ENCODE measurements around a stretch of chr1.

DNA sequence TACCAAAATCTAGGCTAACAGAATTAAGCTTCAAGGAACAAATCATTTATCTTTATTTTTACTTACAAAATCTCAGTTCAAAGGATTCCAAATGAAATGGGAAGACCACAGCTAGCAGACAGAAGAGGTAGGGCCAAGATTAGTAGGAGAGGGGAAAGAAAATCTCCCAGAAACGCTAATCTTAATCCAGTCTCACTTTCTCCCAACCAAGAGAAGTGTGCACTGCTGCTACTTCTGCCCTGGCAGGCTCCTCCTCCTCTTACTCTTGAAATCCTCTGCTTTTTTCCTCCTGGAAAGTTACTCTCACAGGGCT is 4.6 kb downstream of the ZNF644 start:
- PRO-cap = no peak

- PRO-cap = bidirectional peak, plus-strand start at chr1:91021405, minus-strand start at chr1:91021270; bidirectional peak, plus-strand start at chr1:91021576, minus-strand start at chr1:91021466; bidirectional peak, plus-strand start at chr1:91021909, minus-strand start at chr1:91021798
Observed at GRCh38 chr1:91020940-91021849, 640 bp downstream of the ZNF644 start.

DNA sequence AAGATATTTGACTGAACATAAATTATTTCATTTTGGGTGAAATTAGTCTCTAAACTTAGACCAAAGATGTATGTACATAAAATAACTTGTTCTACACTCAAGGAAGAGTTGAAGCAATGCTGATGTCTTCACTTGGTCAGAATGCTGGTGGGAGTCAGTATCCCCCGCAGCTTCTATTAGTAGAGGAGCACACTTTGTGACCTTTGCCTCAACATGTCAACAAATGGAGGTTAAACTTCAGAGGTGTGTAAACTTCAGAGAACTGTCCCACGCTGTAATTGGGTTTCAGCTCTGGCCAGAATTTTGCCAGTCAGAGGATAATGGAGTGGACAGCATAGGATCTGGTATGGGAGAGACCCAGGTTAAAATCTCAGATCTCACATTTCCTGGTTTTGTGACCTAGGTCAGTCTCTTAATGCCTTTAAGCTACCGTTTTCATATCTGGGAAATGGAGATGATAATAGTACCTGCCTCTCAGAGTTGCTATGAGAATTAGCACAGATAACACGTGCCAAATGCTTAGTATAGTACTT is 107.6 kb upstream of the ZNF644 start:
- PRO-cap = no peak

DNA sequence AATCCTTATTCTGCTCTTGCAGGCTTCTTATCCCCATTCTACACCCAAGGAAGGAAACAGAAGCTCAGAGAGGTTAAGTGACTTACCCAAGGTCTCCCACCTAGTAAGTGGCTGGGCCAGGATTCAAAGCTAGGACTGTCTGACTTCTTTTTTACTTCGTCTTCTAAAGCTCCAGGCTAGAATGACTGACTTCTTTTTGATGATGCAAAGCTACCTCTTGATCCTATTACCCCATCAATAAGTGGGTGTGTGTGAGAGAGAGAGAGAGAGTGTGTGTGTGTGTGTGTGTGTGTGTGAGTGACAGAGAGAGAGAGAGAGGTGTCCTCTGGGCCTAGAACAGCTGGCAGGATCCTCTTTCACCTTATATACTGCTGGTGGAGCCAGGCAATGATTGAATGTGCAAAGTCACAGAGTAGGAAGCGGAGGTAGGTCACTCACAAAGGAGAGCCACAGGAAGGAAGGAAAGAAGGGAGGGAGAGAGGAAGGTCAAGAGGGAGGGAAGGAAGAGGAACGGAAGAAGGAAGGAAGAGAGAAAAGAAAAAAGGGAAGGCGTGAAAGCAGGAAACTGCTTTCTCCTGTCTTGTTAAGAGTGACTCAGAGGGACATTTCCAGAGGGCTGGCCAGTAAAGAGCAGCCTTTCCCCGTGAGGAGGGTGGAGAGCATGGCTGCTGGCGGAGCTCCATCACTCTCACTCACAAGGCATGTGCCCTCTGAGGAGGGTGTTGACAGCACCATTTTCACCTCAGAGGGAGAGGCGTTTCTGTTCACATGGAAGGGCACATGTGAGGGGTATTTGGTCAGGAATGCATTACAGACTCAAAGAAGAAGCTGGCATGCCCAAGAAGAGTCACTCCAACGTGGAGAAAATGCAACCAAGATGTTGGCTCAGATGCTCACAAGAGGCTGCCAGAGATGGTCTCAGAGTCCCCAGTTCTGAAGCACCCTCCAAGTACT is 69.0 kb downstream of the CDC7 start:
- PRO-cap = no peak

DNA sequence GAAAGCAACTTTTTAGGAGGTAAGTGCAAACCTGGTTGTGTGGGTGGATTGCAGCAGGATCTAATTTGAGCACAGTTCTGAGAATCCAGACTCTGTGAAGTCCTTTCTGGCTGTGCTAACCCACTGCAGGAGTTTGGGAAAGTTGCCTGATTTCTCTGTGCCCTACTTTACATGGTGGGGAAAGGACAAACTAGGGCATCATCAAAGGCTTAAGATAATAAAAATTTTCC is 91.0 kb downstream of the CDC7 start:
- PRO-cap = no peak

GRCh38 chr1:91730731-91731287 is 155.1 kb downstream of the TGFBR3 start:
- PRO-cap = no peak

DNA sequence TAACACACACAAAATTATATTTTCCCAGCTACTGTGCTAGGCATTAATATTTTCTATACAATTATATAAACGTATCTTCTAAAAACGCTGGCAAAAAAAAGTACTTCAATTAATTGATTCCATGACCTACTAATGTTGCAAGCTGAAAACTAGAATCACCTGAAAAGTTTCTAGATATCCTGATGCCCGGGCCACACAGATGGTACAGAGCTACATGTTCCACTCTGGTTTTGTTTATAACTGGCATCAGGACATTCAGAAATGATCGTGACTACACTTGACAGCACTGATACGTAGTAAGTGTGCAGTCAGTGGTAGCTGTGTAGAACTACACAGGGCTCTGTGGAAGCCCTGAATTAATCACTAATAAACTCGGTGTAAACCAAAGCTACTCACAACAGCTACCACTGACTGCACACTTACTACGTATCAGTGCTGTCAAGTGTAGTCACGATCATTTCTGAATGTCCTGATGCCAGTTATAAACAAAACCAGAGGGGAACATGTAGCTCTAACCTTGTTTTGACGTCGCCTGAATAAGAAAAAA is 149.8 kb downstream of the TGFBR3 start:
- PRO-cap = no peak

GRCh38 chr1:91736588-91737620 is 149.0 kb downstream of the TGFBR3 start:
- PRO-cap = no peak

DNA sequence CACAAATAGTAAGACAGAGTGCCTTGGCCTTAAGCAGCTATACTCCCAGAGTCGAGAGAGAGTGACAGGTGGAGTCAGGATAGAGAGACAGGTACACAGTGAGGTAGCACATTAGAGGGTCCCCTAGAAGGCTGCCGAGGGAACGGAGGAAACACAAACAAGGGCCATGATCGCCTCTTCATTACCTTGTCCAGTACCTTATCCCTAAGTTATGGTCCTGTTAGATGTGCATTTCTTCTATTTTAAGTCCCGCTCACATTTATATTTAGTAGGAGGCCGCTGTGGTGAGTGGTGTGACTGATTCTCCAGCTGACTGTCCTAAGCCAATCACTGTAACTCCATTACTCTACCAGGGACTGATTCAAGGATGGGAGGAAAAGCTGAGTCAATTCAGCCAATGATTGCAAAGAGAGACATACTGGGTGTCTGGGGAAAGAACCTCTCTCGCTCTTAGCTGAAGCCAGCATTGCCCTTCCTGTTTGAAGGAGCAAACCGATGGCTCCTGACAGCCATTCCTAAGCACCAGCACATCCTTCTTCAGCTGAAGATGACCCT is 59.8 kb downstream of the TGFBR3 start:
- PRO-cap = no peak

- PRO-cap = no peak
Observed at GRCh38 chr1:91828496-91829279, 57.3 kb downstream of the TGFBR3 start.

DNA sequence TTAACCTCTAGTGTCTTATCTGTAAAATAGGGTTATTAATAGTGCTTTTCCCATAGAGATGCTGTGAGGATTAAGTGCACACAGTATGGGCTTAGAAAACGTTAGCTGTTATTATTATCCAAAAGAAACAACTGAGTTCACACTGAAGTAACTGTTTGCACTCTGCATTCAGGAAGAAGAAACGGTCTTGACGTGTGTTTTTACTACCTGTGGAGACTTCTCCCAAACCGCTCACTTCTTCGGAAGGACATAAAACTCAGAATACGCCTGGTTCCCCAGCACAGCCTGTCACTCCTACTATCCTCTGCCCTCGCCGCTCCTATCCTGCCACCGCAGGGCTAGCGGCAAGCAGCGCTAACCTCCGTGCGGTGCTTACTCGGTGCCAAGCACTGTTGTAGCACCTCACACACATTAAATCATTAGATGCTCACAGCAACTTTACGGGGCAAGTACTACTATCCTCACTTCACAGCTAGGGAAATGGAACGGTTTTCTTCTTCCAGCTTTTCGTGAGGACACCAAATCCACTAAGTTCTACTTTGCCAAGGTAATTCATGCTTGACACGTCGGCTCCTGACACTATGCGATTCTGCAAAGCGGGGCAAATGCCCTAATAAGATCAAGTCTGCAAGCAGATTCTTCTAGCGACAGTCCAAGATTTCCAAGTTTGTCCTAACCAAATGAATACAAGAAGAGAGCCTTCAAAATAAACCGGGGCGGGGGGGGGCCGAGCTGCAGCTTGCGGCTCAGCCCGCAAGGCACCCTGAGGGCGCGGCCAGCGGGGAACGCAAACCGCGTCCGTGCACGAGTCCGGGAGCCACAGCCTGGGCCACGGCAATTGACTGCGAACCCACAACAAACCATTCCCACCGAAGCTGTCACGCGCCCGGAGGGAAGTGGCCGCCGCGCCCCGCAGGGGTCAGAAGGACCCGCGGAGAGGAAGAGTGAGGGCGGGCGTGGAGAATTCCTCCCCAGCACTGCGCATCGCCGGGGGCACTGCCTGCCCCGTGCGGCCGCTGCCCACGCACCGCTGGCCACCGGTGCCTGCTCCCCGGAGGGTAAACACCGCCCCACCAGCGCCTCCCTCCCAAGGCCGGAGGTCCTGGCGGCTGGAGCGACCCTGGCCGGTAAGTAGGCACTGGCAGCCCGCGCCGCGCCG is 927 bp downstream of the TGFBR3 start:
- PRO-cap = unidirectional peak, plus-strand start at position 922 of the sequence

GRCh38 chr1:92588385-92589166 is 101.9 kb upstream of the GFI1 start:
- PRO-cap = no peak

GRCh38 chr1:92857730-92858176 is 25.9 kb downstream of the RPL5 start:
- PRO-cap = no peak

- PRO-cap = no peak
Observed at GRCh38 chr1:92950477-92950824, 10.8 kb downstream of the DIPK1A start.

GRCh38 chr1:92960208-92960998 is 859 bp downstream of the DIPK1A start:
- PRO-cap = no peak

GRCh38 chr1:93120375-93120948 is 41.4 kb downstream of the MTF2 start:
- PRO-cap = no peak

DNA sequence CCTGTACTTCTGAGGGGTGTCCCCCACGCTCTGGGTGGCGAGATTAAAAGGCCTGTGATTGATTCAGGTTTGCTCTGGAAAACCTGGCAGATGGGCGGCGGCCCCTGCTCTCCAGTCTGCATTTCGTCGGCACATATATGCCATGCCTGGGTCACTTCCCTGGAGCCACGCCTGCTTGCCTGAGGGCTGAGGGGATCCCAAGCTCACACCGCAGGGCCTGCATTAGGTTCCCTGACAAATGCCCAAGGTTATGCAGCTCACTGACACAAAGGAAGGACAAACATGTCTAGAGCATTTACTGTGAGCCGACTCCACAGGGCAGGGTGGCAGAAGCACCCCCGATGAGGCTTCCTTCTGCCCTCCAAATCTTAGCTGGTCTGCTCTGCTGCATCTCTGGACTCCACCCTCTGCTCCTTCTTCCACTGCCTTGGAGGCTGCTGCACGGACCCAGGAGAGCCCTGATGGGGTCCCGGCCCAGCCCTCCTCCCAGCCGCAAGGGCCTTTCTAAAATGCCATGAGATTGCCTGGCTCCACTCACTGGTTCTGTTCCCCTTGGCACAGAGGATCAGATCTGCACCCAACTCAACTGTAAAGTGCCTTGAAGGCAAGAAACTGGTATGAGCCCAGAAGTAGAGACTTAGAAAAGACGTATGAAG is 103.8 kb downstream of the BCAR3 start:
- PRO-cap = no peak

- PRO-cap = no peak
Observed at GRCh38 chr1:93582826-93583605, 98.6 kb downstream of the BCAR3 start.

DNA sequence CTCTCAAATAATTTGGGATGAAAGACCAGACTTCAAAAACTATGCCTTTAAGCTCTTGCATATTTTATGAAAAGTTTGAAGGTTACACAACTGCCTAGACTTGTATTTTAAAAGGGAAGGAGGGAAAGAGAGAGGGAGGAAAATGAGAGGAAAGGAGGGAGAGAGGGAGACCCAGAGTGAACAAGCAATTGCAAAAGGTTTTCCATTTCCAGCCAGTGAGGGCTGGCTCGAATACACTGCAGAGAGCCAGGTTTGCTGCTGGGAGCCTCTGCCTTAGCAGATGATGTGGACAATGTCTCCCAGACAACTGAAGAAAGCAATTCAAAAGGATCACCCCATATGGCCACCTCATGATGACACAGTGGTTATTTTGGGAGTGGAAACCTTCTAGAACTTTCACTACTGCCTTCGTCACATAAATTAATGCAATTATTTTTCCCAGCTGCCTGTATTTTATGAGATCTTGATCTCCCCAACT is 86.4 kb downstream of the BCAR3 start:
- PRO-cap = no peak

DNA sequence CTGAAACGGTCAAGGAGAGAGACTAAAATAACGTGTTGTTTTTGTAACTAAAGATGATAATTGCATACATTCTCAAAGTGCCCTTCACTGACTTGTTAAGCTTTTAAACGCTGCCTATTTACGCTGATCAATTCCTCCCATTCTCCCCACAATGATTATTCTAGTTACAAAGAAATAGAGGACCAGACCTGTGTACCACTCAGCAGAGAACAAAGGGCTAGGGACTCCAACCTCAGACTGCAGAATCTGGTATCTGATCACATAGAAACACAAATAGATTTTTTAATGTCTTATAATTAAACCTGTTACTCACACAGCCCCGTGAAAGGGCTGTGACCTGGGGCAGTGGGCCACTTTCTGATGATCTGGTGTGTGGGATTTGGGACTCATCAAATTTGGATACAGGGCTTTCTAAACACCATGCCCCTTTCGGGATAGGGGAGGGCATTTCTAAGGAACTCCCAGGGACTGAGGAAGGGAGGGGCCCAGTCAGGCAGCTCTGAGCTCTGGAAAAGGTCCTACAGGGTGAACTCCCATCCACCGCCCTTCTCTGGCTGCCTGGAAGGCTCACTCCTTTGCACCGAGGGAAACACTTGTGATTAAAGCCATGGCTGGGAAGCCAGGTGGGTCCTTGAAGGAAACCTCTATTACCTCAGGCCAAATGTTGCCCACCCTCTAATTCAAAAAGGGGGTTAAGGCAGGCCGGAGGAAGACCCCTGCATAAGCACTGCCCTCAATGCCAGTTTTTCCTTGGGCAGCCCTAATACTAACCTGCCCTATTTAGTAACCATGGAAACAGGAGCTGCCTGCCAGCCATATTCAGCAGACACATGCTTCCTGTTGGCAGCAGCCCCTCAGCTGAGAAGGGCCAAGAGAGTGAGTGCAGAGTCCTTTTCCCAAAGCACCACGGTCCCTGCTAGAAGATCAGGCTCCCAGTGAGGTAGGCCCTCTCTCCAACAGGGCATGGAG is 65.0 kb downstream of the BCAR3 start:
- PRO-cap = no peak

All from WTC11 (cell line).